ENCODE measurements around a stretch of chr14.

GRCh38 chr14:54643437-54644217 lies 76.7 kb downstream of the SAMD4A start:
- PRO-cap: no peak
- RAMPAGE, long total RNA, 3 experiments: no peak in any of the 3 experiments

DNA sequence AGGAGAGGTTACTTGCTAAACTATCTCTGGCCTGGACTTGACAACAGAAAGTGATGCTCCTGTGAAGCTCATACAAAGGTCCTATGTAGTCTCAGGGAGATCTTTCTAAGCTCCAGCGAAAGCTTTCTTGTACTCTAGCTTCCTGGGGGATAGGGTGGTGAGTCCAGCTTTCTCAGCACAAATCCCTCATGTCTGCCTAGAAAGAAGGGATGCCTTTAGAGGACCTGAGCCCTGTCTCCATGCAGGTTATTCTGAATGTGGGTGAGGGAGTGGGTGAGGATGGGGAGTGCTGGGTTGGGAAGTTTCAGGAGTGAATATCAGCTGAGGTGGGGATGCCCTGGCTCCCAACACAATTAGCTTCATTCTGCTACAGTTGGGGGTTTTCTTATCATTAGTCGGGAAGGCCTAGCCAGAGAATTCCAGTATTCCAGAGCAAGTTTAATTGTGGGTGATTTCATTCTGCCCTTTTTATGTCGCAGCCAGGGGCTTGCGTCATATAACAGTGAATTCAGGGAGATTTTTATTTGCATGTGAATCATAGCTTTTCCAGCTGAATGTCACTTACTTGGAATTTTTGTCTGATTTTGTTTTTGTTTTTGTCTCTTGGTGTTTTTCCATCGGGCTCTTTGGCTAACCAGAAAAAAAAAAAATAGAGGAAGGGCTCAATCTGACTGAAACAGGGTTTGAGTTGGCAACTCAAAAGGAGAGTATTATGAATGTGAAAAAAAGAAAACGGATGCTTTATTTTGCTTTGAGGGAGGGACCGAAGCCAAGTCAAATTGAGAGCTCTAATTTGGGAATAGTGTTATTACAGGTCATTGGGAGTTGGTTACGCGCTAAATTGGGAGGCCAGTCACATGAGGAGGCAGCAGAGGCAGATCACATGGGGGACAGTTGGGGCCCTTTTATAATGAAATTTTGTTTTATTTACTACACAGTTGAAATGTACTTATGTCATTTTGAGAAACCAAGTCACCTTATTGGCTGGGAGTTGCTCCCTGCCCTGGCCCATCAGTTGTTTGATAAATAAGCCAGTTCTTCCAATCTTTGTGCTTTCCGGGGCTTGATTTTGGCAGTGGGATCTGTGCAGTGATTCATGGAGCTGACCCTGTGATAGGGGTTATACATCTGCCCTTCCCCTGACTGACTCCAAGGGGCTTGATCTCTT lies 119.4 kb downstream of the SAMD4A start:
- PRO-cap: unidirectional peak, minus-strand start at position 355 of the sequence; bidirectional peak, plus-strand start at position 722 of the sequence, minus-strand start at position 444 of the sequence; unidirectional peak, plus-strand start at position 856 of the sequence
- RAMPAGE, long total RNA, 3 experiments: no peak in any of the 3 experiments

- PRO-cap: no peak
- RAMPAGE, long total RNA, 3 experiments: no peak in any of the 3 experiments
These were observed 119.8 kb downstream of the GCH1 start for GRCh38 chr14:54782742-54783325.

- PRO-cap: no peak
- RAMPAGE, long total RNA, 3 experiments: no peak in any of the 3 experiments
These were observed 63.0 kb downstream of the GCH1 start for GRCh38 chr14:54839605-54840092.

- PRO-cap: no peak
- RAMPAGE, long total RNA, 3 experiments: no peak in any of the 3 experiments
These were observed 1.6 kb downstream of the MAPK1IP1L start for GRCh38 chr14:55053018-55053535.

GRCh38 chr14:55068304-55069425 lies 17.2 kb downstream of the MAPK1IP1L start:
- PRO-cap: no peak
- RAMPAGE, long total RNA, 3 experiments: no peak in any of the 3 experiments

GRCh38 chr14:55115347-55115740 lies 13.7 kb upstream of the LGALS3 start:
- PRO-cap: no peak
- RAMPAGE, long total RNA, 3 experiments: no peak in any of the 3 experiments

GRCh38 chr14:55365681-55366151 lies 45.9 kb downstream of the ATG14 start:
- PRO-cap: no peak
- RAMPAGE, long total RNA, 3 experiments: no peak in any of the 3 experiments

- PRO-cap: no peak
- RAMPAGE, long total RNA, 3 experiments: no peak in any of the 3 experiments
These were observed 33.3 kb downstream of the ATG14 start for GRCh38 chr14:55378429-55378641.

DNA sequence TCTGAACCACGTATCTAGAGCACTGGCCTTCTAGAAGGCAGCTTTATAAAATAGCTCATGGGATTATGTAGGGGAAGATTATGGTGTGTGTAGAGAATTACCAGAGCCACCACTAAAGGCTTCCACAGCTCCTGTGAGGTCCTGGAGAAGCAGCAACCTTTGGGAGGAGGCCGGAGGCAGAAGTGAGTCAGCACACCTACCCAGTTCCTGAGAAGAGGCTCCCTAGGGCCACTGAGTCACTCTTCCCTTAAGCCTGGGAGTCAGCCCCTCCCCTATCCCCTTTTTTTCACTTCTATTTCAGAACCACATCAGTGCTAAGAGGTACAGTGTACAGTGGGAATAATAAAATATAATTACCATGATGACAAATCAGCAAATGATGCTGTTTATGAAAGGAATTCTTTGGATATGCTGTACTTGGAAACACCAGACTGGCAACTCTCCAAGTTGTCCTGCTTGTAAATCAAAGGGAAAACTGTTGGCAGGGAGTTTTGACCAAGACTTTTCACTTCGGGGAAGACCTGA lies 7.7 kb upstream of the TBPL2 start:
- PRO-cap: no peak
- RAMPAGE, long total RNA, 3 experiments: no peak in any of the 3 experiments

DNA sequence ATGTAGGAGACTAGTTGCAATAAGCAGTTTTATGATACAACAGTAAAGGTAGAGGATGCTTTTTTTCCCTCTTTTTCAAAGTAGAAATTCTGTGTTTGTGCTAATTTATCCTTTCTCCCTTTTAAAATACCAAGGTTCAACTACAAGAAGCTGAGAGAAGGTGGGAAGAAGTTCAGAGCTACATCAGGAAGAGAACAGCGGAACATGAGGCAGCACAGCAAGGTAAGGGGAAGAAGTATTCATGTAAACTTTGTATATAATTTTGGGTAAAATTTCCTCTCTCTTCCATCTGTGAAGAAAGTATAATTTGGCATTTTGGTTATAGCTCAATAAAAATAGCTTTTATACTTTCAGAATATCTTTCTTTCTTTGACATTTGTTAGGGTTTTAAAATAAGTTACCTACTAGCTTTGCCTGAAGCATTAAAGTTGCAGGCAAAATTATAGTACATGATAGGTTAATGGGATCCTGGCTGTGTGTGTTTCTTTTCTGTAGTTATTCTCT lies 56.4 kb downstream of the KTN1 start:
- PRO-cap: no peak
- RAMPAGE, long total RNA, 3 experiments: no peak in any of the 3 experiments

GRCh38 chr14:56004378-56004690 lies 113.9 kb upstream of the PELI2 start:
- PRO-cap: no peak
- RAMPAGE, long total RNA, 3 experiments: no peak in any of the 3 experiments

DNA sequence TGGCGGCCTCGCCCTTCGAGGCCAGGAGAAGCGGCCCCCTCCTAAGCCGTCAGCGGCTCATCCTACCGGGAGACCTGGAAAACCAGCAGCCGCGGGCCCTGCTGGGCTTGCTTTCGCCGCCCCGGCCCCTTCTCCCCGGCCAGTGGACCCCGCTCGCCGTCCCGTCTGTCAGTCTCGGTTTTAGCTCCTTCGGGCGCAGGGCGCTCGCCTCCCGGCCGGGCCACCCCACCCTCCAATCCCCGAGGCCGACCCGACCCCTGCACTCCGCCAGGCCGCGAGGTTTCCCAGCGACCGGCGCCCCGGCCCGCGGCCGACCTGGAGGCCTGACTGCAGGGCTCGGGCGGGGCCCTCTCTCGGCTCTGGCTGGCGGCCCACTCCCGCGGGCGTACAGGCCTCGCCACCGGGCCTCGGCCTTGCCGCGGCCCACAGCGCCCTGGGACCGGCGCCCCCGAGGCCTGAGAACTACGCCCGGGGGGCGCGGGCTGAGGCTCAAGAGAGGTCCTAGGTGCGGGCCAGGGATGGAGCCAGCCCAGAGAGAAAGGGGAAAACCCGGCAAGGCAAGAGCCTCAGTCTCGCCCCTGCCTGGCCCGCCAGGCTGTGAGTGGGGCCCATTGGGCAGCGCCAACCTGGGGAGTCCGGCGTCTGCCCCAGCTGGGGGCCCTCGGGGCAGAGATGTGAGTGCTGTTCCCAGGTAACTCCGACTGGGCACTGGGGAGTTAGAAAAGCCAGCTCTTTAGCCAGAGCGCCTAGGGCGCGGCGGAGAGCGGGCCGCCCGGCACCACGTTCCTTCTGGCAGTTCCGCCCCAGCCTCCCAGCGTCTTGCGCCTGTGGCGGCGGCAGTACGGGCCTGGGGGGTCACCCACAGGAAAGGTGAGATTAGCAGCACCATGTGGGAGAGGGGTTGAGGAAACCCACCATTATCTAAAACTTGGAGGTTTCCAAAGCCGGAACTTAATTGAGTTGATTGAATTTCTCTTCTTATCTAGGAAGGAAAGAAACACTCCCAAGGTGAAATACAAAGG lies 12.0 kb downstream of the OTX2 start:
- PRO-cap: no peak
- RAMPAGE, long total RNA, 3 experiments: no peak in any of the 3 experiments

GRCh38 chr14:57009681-57010215 lies 199.5 kb upstream of the OTX2 start:
- PRO-cap: no peak
- RAMPAGE, long total RNA, 3 experiments: no peak in any of the 3 experiments

DNA sequence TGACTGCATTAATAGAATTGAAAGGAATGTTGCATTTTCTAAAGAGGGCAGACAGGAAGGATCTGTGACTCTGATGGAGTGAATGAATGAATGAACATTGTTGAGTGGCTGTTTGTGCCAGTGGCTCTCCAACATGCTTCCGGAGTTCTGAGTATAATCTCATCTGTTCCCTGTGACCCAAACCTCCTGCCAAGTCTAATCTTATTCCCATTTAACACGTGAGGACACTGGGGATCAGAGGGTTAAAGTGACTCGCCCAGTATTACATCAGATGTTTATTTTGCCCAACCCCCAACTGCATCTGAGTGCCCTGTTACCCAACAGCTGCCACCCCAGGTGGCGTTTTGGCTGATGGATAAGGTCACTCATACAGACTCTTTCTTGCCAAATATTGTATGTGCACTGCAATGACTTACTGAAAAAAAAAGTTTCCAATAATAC lies 210.9 kb downstream of the EXOC5 start:
- PRO-cap: no peak
- RAMPAGE, long total RNA, 3 experiments: no peak in any of the 3 experiments

GRCh38 chr14:57269623-57269736 lies 709 bp downstream of the AP5M1 start:
- PRO-cap: no peak
- RAMPAGE, long total RNA, 3 experiments: no peak in any of the 3 experiments

GRCh38 chr14:57362146-57362982 lies 28.0 kb upstream of the NAA30 start:
- PRO-cap: no peak
- RAMPAGE, long total RNA, 3 experiments: no peak in any of the 3 experiments

DNA sequence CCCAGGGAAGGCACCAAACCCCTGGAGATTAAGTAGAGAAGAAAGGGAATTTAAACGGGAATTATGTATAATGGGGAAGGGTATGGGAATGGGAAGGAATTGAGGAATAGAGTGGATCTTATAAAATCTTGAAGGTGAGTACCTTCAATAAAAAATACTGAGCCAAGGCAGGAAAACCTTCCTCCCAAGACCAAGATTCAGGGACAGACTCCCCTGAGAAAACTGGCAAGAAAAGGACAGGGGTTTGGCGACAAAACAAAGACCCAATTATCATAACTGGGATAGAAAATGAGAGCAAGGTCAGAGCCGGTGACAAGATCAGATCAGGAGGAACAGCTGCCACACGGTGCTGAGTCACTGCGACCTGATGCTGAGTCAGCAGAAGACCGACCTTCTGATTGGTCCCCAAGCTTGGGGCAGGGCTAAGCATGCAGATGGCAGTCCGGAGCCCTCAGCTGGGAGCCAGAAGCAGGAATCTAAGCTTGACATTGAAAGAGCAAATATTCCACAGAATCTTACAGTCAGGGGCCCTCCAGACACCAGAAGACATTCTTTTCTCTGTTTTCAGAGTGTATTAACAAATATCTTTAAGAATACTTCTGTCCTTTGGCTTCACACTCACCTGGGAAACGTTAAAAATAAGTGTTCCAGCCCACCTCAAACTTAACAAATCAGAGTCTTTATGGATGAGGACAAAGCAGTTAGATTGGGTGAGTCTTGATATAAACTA lies 19.1 kb upstream of the ARMH4 start:
- PRO-cap: no peak
- RAMPAGE, long total RNA, 3 experiments: no peak in any of the 3 experiments

- PRO-cap: no peak
- RAMPAGE, long total RNA, 3 experiments: start-site peak on the plus strand in 1 of 3 experiments, at chr14:58330092-58330107 at its widest, 22 reads per replicate
These were observed 31.4 kb downstream of the ARID4A start for GRCh38 chr14:58329681-58330257.

DNA sequence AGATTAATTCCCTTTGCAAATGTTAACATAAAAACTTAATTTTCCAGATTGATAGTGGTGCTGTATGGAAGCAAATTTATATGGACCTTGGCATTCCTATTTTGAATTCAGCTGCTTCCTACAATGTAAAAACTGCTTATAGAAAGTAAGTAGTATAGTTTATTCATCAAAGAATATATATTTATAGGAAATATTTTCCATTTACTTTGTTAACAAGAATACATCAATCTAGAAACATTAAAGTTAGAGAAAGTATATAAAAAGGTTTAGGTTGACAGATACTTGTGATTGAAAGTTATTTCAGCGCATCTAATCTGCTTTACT lies 48.6 kb downstream of the ARID4A start:
- PRO-cap: no peak
- RAMPAGE, long total RNA, 3 experiments: no peak in any of the 3 experiments